Mononuclear cell (primary cell): Measurements from ENCODE around the genes FAM162B and GJA1.

GRCh38 chr6:116660582-116661102, 7.9 kb downstream of the ZUP1 start:
- RRBS = no CpG with 5 or more reads among the region's 5 CpGs

GRCh38 chr6:116765045-116766101, at the start of gene FAM162B:
Gene FAM162B (minus strand): TSS chr6:116765719.
- RRBS = 3% methylated on average over 49 of the region's 89 CpGs

- RRBS = no CpG with 5 or more reads among the region's 19 CpGs
Observed at GRCh38 chr6:117181519-117182087, 83.8 kb upstream of the VGLL2 start.

GRCh38 chr6:117540616-117541104, 58.2 kb downstream of the DCBLD1 start:
- RRBS = no CpG with 5 or more reads among the region's 8 CpGs

DNA sequence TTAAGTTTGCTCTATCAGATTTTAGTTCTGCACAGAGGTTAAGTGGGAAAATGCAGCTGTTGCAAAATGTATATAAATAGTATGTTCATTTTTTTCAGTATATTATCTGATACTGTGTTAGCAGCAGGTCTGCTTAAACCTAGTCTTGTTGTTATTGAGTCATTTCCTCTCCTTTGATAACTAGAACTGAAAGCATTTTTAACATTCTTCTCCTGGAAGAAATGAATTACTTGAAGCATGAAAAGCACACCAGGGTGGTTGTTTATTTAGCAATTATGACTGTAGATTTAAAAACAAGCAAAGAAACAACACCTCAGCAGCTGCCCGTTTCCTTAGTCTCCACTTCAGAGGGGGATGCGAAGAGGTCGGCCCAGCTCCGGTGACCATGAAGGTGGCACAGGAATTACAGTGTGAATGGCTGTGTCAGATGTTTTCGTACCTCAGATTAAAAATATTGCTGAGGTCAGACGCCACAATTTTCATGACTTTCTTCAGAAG, 53.5 kb downstream of the GOPC start:
- RRBS = no CpG with 5 or more reads among the region's 6 CpGs

GRCh38 chr6:117698344-117698870, 23.1 kb downstream of the NUS1 start:
- RRBS = no CpG with 5 or more reads among the region's 1 CpG

DNA sequence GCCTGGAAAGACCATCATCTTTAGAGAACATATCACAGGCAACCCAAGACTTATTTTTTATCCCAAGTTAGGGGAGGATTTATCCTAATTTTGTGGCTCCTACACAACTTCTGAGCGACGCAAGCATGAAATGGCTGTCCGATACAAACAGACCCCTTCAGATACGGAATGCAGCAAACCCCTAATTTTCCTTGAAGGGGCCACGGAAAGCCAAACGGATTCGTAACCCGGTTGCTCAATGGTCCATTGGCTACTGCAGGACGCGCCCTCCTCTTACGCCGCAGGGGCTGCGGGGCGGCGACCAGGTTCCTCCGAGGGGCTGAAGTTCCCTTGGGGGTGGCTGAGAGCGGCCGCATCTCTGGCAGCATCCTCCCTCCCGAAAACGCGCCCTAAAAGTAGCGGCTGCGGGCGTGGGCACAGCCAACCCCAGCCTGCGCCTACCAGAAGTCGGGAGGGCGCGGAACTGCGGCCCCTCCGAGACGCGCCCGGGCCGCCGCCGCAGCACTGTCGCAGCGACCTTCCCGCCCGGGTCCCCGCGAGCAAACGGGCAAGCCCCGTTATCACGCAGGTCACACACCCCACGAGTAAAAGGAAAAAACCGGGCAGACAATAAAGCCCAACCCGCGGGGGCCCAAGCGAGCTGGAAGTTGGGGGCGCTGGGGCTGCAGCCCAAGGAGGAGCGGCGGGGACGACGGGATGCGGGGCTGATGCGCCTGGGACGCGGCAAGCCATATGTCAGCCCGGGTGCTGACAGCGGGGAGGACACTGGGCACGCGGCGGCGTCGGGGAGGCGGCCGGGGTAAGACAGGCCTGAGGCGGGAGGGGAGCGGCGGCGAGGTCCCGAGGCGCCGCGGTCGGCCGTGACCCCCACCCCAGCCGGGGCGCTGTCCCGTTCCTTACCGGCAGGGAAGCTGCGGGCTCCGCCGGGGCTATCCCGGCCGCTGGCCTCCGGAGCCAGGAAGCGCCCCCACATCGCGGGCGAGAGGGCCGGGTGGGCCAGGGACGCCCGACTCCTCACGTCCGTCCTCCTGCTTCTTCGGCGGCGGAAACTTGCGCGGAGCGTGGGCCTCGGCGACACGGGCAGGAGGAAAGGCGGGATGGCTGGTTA, 740 bp downstream of the CEP85L start:
- RRBS = 2% methylated on average over 39 of the region's 107 CpGs

DNA sequence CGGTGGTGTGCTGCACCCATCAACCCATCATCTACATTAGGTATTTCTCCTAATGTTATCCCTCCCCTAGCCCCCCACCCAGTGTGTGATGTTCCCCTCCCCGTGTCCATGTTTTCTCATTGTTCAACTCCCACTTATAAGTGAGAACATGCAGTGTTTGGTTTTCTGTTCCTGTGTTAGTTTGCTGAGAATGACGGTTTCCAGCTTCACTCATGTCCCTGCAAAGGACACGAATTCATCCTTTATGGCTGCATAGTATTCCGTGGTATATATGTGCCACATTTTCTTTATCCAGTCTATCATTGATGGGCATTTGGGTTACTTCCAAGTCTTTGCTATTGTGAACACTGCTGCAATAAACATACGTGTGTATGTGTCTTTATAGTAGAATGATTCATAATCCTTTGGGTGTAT, 60.0 kb upstream of the ASF1A start:
- RRBS = no CpG with 5 or more reads among the region's 6 CpGs

DNA sequence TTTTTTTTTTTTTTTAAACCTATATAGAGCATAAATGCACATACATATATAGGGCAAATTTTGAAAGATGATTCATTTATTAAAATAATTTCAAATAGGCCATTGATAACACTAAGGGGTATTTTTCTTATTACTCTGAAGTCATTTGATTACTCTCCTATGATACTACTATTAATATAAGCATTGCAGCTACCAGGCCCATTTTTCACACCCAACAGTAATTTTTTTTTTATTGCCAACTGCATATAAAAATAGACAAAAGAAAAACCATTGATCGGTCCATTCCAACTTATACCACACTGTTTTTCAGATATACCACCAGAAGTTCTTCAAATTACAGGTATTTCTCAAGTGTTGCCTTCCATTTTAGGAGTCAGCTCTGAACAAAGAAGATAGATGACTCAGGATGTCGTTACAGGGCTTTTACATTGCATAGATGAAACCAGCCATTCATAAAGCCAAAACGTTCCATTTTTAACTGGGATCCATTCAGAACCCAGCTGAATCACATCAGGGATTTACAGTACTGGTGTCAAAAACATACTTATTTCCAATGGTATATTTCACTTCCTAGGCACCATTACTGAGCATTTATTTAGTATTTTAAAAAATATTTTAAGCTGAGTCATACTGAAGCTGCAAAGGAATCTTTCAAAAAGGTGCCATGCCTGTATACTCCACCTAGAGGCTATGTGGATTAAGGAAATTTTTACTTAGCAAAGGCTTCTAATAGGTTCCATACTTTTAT, 2.3 kb downstream of the ASF1A start:
- RRBS = no CpG with 5 or more reads among the region's 3 CpGs

DNA sequence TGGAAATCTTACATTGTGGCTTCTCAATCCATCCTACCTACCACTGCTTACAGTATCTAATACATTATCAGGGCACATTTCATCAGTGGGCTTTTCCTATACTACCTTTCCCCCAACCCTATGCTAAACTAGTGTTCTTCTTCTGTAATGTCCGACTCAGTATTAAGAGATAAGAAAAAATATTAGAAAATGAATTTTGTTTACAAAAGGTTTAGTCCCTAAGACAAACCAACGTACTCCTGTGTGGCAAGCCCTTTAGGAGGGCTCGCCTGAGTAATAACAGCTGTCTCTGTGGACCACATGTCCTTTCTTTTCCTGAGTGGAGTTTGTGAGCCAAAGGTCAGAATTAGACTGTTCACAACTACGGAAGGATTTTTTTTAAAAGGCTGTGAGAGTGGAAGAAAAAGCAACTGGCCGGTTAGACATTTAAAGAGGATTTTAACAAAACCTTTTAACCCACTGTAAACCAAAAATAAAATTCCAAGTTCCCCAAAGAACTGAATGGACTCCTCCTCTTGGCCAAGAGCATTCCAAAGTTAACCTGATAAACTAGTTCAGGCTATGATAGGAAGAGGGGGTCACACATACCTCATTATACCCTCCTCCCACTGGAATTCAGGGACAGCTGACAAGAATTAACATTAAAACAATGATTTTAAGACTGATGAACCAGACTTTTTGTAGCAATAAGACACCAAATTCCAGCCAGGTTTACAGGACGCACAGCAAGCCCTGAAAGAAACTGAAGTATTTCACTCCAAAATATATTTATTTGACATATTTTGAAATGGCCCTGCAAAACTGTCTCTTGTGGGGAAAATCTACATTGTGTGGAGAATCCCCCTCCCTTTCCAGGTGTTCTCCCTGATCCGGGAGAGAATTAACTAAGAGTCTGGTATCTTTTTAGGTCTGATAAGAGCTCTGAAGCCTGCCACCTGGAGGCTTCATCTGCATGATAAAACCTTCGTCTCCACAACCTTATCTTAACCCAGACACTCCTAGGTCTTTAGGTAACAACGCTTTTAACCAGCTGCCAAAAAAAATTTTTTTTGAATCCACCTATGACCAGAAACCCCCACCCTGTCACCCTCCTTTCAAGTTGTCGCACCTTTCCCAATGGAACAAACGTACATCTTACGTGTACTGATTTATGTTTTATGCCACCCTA, 43.4 kb downstream of the FAM184A start:
- RRBS = no CpG with 5 or more reads among the region's 12 CpGs

DNA sequence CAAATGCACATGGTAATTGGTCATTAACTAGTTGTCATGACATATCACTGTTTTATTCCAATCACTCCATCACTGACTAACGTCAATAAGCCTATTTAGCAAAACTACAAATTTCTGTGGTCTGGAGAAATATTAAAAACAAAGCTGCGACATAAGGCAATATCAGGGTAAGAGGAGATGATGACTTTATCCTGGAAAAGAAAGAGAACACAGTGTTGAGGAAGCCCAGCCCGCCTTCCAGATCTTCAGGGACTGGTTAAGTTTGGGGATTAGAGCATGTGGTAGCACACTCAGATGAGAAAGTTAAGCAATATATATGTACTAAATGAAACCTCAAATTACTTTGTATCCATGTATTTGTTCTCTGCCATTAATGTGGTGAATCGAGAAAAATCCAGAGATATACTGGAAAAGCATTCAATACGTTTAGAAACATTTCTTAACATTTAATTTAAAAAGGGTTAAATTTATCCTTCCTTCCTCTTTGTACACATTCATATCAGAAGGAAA, 128.3 kb upstream of the FAM184A start:
- RRBS = no CpG with 5 or more reads among the region's 5 CpGs

DNA sequence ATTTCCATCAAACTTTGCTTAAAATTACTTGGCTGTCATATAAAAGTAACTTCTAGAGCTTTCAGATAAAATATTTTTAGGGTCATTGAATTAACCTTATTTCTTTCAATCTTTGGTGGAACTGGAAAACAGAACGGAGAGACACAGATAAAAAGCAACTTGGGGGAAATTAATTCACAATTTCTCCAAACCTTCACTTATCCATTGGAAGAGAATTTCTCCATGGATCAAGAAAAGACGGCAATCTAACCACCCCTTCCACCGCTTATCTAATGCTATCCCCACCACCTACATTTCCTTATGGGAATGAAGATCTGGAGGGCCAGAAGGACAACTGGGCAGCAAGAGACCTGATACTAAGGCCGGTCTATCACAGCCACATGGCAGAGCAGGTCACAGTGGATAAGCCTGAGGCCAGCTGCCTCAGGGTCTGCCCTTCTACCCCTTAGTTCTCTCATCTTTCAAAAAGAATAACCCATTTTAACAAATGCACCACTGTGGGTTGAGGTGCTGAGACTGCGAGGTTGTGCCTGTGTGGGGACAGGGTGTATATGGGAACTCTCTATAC, 37.2 kb downstream of the MAN1A1 start:
- RRBS = no CpG with 5 or more reads among the region's 5 CpGs

- RRBS = no CpG with 5 or more reads among the region's 2 CpGs
Observed at GRCh38 chr6:119334740-119335443, 14.7 kb downstream of the MAN1A1 start.

DNA sequence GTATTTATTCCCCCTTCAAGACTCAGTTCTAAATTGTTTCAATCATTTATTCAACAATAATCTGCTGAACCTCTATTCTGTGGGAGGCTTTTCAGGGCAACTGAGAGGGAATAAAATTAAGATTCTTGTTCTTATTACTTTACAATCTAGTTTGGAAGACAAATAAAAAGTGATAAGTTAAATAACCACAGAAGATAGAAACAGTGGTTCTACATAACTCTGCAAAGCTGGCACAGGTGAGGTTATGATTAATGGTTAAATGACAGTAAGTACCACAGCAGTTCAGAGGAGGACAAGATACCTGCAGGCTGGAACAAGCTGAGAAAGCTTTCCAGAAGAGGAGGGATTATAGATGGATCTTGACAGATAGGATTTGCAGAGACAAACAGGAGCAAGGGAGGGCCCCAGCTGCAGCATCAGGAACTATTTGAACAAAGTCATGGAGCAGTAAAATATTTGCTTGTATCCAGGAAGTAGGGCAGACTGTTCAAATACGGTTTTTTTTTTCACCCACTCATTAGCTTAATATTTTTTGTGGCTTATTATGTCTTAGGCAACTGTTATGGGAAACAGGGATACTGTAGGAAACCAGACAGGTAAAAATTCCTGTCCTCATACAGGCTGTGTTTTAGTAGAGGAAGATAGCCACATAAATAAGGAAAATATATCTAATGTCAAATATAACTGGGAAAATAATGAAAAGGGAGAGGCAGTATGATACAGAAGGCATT, 144.4 kb upstream of the MAN1A1 start:
- RRBS = no CpG with 5 or more reads among the region's 1 CpG

GRCh38 chr6:120931395-120931777, 402.9 kb downstream of the TBC1D32 start:
- RRBS = no CpG with 5 or more reads among the region's 4 CpGs

DNA sequence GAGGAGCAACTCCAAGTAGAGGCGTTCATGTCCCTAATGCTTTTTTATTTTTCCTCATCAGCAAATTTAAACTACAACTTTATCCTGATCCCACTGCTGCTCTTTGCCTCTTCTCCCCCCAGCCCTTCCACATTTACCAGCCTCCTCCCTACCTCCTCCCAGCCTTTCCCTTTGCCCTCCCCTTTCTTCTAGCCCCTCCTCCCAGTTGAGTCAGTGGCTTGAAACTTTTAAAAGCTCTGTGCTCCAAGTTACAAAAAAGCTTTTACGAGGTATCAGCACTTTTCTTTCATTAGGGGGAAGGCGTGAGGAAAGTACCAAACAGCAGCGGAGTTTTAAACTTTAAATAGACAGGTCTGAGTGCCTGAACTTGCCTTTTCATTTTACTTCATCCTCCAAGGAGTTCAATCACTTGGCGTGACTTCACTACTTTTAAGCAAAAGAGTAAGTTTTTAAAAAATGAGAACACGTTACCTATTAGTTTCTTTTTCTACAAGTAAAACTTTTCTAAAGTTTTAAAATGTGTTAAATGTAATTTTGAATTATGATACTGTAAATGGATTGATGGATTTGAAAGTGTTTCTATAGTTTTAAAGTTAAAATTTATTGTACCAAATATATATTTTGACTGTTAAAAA, at the start of gene GJA1:
Gene GJA1, plus strand, starts transcription at position 255 of the 635 bp plus-strand sequence.
- RRBS = no CpG with 5 or more reads among the region's 6 CpGs

GRCh38 chr6:121522196-121522645, 86.8 kb downstream of the GJA1 start:
- RRBS = no CpG with 5 or more reads among the region's 2 CpGs

DNA sequence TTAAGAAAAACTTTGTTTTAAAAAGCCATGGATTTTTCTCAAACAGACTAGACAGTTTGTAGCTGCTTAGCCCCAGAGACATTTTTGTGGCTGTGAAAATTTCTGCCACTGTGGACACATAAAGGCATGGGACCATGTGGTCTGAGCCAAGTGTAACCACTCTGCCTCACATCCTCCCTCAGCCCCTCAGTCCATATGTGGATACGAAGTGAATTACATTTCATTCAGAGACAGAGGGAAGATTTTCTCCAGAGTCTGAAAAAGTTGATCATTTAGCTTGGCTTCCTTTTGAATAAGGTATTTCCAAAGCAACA, 87.4 kb downstream of the GJA1 start:
- RRBS = no CpG with 5 or more reads among the region's 1 CpG

GRCh38 chr6:121584682-121585071, 149.2 kb downstream of the GJA1 start:
- RRBS = no CpG with 5 or more reads among the region's 2 CpGs